Tongue (tissue), 2 donors: ENCODE results near the gene ZW10.

GRCh38 chr11:111774791-111775709 is 8.9 kb upstream of the PPP2R1B start:
- RAMPAGE, long total RNA = no peak

- RAMPAGE, long total RNA = no peak
Observed at GRCh38 chr11:111923938-111924331, 5.2 kb downstream of the C11orf52 start.

- RAMPAGE, long total RNA = no peak
Observed at GRCh38 chr11:111944635-111945170, 7.6 kb downstream of the DIXDC1 start.

GRCh38 chr11:112177328-112178266 is 2.3 kb downstream of the BCO2 start:
- RAMPAGE, long total RNA = no peak

DNA sequence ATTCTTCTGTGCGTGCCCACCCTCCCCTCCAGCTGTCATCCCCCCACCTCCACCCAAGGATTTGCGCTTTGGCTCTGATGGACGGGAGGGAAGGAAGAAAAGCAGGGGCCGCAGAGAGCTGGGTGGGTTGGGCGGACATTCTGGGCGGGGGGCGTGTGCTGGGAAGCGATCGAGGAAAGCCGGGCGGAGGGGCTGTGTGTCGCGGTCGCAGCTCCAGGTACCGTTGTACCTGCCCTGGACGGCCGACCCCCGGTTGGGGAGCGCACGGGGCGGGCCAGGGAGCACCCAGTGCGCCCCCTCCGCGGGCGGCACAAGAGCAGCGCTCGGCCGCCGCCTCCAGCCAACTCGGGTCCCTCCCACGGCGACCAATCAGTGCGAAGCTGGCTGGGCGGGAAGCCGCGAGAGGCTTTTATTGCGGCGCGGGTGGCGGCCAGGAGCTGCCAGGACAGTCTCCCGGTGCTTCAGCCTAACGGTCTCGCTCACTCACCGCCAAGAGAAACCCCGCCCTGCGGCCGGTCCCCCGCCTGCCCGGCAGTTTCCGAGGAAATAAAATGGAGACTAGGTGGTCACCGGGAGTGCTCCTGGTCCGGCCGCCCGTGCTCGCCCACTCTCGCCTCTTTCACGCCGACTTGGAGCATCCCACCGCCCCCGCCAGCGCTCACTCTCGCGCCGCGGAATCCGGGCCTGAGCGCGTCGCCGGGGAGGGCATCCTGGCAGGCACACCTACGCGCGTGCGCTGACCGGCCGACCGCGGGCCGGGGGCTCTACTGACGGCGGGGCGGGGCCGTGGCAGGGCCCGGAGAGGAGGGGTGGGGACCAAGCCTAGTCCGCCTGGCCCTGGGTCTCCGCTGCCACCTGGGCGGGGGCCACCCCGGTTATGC is 1.7 kb downstream of the NCAM1 start:
- RAMPAGE, long total RNA = no peak

DNA sequence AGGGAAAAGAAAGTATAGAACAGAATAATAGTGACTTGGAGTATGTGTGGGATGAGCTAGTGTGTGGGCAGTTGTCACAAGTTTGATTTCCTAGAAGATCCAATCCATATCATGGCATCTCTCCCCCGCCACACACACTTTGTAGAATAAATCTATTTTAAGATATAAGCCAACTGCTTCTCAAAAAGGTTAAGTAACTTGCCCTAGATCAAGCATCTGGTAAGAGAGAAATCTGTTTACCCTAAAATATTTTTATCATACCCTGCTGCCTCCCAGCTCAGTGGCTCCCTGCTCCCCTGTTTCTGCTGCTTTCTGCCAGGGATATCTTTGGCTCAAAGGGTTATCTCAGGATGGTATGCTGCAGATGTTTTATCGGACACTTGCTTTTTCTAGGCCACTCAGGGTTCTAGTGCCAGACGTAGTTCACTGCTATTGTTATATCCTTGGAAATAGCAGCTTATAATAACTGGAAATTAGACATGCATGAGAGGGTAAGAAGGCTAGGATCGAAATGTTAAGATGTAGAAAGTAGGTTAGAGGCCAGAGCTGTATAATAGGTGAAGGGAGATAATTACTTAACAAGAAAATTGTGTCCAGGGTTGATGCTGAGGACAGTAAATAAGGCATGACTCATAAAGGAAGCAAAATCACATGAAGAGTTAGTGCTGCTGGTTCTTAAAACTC is 129.9 kb downstream of the NCAM1 start:
- RAMPAGE, long total RNA = no peak

- RAMPAGE, long total RNA = no peak
Observed at GRCh38 chr11:113664495-113665672, 41.2 kb downstream of the TMPRSS5 start.

- RAMPAGE, long total RNA = start-site peak on the minus strand at chr11:113773675-113773746, 99 and 49 reads in 2 replicates
Observed at GRCh38 chr11:113773433-113774398, at the start of gene ZW10. Gene ZW10 (minus strand): TSS chr11:113773692.

- RAMPAGE, long total RNA = no peak
Observed at GRCh38 chr11:113872843-113873187, 2.6 kb downstream of the USP28 start.

- RAMPAGE, long total RNA = no peak
Observed at GRCh38 chr11:114169225-114170209, 110.0 kb downstream of the ZBTB16 start.

- RAMPAGE, long total RNA = no peak
Observed at GRCh38 chr11:114223198-114223991, 72.8 kb upstream of the NNMT start.

DNA sequence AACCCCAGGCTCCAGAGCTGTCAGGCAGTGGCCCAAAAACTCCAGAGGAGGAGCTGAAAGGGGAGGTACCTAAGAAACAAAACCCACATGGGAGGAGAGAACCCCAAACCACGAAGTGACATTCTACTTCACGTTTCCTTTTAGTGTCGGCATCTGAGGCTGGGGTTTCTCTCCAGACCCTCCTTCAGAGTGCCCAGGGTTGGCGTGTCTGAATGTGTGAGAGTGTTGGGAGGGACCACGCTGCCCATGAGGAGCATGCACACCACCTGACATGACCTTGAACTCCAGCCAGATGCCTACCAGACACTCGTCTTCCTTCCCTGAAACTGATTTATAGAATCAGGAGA is 69.8 kb upstream of the NNMT start:
- RAMPAGE, long total RNA = no peak

GRCh38 chr11:114255389-114255791 is 40.8 kb upstream of the NNMT start:
- RAMPAGE, long total RNA = no peak

GRCh38 chr11:114263639-114264265 is 32.4 kb upstream of the NNMT start:
- RAMPAGE, long total RNA = no peak

- RAMPAGE, long total RNA = no peak
Observed at GRCh38 chr11:114270853-114271328, 25.3 kb upstream of the NNMT start.

- RAMPAGE, long total RNA = no peak
Observed at GRCh38 chr11:114317613-114318128, 21.5 kb downstream of the NNMT start.

GRCh38 chr11:114651214-114651705 is 27.1 kb upstream of the NXPE2 start:
- RAMPAGE, long total RNA = no peak

- RAMPAGE, long total RNA = no peak
Observed at GRCh38 chr11:114891883-114892339, 213.6 kb downstream of the NXPE2 start.

- RAMPAGE, long total RNA = no peak
Observed at GRCh38 chr11:115256831-115257169, 247.4 kb downstream of the CADM1 start.

GRCh38 chr11:115262952-115263232 is 241.3 kb downstream of the CADM1 start:
- RAMPAGE, long total RNA = no peak